T47D (cell line): ENCODE measurements around the gene FNDC8.

DNA sequence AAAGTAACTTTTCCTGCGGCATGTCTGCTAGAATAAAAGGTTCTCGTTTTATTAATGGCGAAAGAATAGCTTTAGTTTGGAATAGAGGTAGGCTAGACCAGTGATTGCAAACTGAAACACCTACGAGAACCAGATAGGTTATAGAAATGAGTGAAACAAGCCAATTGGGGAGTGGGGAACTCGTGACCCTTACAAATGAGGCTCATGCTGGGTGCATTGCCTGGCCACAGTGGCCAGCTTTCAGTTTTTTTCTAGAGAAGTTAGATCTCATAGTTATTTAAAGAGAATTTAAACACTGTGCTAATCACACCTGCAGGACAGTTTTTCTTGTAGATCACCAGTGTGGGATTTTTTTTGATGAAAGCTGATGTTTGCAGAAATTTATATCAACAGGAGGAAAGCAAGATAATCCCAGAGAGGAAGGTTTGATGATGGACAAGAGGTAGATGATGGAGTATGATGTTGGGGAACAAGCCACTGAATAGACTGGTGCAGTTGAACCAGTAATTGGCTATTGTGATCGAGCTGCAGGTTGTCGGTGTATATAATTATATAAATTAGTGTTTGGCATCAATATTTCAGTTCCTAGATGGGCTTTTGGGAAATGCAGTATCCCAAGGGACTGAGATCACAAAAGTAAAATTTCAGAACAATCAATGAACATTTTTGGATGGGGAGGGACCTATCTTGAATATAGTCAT lies 36.5 kb downstream of the ZNF207 start:
- RRBS: no CpG with 5 or more reads among the region's 7 CpGs

- RRBS: no CpG with 5 or more reads among the region's 2 CpGs
These were observed 4.4 kb upstream of the CDK5R1 start for GRCh38 chr17:32482387-32482792.

- RRBS: no CpG with 5 or more reads among the region's 13 CpGs
These were observed 34.3 kb downstream of the CDK5R1 start for GRCh38 chr17:32520856-32521733.

DNA sequence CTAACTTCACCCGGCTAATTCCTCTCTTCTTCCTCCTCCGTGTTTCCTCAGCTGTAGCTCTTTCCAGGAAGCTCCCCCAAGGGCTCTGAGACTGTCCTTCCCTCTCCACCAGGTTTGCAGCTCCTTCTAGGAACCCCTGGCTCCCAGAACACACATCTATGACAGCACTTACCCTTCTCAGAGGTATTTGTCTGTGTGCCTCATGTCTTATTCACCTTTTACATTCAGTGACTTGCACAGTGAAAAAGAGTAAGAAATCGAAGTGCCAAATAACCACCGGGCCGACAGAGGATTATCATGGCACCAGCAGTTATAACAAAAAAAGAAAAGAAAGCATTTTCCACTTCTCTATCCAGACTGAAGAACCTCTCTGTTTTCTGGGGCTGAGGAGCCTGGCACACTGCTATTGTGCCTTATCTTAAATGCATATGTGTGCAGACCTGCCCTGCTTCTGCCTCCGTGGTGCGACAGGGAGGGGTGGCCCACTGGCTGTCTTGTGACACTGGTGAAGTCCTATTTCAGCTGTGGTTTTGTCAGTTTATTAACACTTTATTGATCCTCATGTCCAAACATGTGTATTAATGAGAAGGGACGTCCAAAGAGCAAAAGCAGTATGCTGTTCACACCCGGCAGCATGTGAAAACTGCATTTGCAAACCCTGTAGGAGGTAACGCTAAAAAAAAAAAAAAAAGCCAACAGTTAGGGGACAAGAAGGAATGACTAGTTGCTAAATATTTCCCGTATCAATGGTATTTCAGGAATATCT lies 55.3 kb downstream of the CDK5R1 start:
- RRBS: no CpG with 5 or more reads among the region's 11 CpGs

GRCh38 chr17:32621135-32622340 lies 134.7 kb downstream of the CDK5R1 start:
- RRBS: no CpG with 5 or more reads among the region's 9 CpGs

DNA sequence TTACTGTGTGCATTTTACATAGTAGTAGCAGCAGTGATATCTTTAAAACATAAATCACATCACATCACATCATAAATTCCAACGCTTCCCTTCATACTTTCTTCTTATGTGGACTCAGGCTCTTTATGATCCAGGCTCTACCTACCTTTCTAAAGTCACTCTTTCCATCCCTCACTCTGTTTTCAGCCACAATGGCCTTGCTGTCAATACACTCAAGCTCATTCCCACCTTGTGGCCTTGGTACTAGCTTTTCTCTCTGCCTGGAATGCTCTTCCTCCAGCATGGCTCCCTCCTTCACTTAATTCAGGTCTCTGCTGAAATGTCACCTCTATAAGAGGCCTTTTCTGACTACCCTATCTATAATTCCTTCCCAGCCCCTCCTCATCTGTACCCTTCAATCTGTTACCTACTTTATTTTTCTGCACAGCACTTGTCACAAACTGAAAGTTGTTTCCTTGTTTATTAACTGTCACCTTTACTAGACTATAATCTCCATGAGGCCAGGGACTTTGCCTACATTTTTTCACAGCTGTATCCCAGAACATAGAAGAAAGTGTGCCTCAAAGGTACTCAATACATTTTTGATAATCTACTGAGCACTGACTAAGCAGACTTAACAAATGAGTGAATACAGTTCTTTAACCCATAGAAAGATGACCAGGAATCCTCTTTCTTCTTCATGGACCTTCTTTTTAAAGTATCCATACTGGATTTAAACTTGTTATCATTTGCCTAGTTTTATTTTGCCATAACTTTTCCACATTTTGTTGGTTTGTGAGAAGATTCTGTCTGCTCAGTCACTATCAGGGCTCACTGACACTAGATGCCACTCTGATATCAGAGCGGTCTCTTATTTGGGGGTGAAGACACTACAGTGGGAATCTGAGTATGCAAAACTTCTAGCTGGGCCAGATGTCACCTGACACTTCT lies 132.7 kb downstream of the MYO1D start:
- RRBS: no CpG with 5 or more reads among the region's 2 CpGs

GRCh38 chr17:32806687-32807026 lies 70.3 kb downstream of the MYO1D start:
- RRBS: no CpG with 5 or more reads among the region's 2 CpGs

DNA sequence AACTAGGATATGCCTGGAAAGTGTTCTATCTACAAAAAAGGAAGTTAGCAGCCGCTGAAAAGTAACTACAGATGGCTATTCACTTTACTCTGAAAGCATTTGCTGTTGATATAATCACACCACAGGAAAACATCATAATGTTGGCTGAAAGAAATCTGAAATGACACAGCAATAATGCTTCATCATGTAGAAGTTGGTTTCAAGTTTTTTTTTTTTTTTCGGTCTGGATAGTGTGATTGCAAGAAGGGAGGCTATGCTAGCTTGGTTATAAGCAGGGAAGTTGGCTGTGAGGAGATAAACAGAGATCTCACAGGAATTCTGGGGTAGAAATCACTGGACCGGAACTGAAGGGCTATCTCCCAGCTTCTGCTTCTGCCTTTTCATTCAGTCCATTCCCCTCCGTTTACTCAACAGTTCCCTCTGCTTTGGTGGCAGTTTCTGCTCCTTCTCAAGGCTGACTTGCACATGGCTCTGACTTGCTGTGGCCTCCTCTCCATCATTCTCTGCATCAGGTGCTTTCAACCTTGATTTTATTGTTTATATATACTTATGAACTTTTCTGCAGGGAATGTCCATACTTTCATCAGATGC lies 57.8 kb downstream of the MYO1D start:
- RRBS: no CpG with 5 or more reads among the region's 4 CpGs

DNA sequence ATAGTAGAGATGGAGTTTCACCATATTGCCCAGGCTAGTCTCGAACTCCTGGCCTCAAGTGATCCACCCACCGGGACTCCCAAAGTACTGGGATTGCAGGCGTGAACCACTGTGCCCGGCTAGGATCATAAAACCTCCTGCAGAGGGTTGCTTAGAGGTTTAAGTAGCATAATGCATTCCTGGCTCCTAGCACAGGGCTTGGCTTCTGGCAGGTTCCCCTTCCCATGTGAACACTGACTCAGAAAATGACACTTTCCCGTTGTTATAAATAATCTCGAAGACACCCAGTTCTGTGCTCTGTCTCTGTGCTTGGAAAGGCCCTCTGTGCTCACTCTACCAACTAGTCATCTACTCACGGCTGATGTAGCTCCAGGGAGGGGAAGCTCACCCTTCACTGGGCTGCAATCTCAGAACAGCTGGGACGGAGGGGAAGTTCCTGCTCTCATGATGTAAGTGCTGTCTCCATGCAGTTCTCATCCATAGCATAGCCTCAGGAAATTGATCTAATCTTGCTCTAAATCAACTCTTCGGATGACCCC lies 230.4 kb upstream of the ASIC2 start:
- RRBS: 3% methylated on average over 2 of the region's 9 CpGs

DNA sequence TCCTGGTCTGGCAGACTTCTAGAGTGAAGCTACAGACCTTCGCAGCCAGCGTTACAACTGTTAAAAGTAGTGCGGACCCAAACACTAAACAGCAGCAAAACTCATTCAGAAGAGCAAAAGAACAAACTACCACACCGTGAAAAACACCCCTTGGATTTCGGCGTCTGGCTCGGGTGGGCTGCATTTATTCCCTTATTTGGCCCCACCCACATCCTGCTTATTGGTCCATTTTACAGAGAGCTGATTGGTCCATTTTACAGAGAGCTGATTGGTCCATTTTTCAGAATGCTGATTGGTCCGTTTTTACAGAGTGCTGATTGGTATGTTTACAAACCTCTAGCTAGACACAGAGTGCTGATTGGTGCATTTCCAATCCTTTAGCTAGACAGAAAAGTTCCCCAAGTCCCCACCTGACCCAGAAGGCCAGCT lies 286.6 kb upstream of the ASIC2 start:
- RRBS: no CpG with 5 or more reads among the region's 8 CpGs

- RRBS: no CpG with 5 or more reads among the region's 3 CpGs
These were observed 271.0 kb upstream of the CCL2 start for GRCh38 chr17:33984095-33984428.

GRCh38 chr17:34601225-34601732 lies 21.9 kb downstream of the TMEM132E start:
- RRBS: no CpG with 5 or more reads among the region's 3 CpGs

DNA sequence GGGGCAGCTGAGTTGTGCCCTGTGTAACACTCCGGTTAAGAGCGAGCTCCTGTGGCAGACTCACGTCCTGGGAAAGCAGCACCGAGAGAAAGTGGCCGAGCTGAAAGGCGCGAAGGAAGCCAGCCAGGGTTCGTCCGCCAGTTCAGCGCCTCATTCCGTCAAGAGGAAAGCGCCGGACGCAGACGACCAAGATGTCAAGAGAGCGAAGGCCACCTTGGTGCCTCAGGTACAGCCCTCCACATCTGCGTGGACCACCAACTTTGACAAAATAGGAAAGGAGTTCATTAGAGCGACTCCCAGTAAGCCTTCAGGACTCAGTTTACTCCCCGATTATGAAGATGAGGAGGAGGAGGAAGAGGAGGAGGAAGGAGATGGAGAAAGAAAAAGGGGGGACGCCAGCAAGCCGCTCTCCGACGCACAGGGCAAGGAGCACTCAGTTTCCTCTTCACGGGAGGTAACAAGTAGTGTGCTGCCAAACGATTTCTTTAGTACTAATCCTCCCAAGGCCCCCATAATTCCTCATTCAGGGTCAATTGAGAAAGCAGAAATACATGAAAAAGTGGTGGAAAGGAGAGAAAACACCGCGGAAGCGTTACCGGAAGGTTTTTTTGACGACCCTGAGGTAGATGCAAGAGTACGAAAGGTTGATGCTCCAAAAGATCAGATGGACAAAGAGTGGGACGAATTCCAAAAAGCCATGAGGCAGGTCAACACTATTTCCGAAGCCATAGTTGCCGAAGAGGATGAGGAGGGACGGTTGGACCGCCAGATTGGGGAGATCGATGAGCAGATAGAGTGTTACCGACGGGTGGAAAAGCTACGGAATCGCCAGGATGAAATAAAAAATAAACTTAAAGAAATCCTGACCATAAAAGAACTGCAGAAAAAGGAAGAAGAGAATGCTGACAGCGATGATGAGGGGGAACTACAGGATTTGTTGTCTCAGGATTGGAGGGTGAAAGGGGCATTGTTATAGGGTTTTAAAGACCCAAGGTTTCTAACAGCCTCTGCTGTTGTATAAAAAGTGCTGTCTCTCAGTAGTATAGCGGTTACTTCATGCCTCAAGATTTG lies 705 bp downstream of the ZNF830 start:
- RRBS: no CpG with 5 or more reads among the region's 43 CpGs

DNA sequence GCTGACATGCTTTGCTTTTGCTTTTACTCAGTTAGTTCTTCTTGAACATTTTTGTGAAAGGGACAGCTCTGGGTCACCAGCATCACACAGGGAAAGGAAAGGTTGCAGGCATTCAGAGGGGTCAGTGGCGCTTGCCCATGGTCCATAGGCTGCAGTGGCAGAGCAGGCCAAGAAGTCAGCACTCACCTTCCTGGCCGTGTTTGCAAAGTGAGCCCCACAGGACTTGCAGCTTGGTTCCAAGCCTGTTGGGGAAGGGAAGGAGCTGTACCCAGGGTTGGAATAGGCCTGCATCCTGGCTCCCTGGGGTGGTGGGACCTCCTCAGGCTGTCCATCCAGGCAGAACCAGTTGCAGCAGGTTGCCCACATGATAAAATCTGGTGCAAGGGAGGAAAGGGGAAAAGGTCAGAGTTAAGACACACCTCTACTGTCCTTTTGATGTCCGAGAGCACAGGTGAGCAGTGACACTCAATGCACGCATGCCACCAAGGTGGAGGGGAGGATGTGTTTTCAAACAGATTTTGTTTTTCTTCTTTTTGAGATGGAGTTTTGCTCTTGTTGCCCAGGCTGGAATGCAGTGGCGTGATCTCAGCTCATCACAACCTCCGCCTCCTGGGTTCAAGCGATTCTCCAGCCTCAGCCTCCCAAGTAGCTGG lies 37.2 kb downstream of the RFFL start:
- RRBS: no CpG with 5 or more reads among the region's 7 CpGs

- RRBS: no CpG with 5 or more reads among the region's 4 CpGs
These were observed 3.5 kb downstream of the RFFL start for GRCh38 chr17:35059898-35060459.

GRCh38 chr17:35088938-35089607 lies 25.6 kb upstream of the RFFL start:
- RRBS: under 1% methylated on average over 51 of the region's 81 CpGs

DNA sequence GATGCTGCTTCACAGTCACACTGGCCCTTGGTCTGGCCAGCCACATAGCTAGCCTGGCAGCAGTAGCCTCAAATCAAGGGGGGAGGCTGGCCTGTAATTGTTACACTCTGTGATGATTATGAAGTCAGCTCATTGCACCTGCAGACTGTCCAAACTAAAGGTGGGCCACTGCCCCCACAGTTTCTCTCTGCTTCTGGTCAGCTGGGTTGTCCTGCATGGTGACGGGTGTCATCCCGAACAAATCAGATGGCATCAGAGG lies at the start of gene FNDC8:
FNDC8 (plus strand) TSS at position 168 of the 259 bp plus-strand sequence.
- RRBS: no CpG with 5 or more reads among the region's 2 CpGs

DNA sequence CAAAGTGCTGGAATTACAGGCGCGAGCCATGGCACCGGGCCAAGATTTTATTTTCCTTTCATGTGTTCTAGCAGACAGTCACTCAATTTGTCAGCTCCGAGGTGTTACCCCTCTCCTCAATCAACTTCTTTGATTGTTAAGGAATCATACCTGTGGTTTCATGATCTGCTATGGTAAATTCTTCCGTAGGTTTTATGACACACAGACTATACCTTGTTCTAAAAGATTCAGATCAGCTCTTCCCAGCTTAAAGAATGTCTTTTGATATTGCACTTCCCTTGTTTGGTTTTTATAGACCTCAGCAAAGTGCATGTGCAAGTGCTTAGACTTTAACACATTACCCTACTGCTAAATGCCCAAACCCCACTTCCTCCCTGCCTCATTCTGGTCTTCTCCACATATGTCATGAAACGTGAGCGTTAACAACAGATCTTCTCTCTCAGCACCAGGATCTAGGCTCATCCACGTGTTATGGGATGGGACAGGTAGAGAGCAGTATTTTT lies 13.1 kb downstream of the UNC45B start:
- RRBS: no CpG with 5 or more reads among the region's 8 CpGs

DNA sequence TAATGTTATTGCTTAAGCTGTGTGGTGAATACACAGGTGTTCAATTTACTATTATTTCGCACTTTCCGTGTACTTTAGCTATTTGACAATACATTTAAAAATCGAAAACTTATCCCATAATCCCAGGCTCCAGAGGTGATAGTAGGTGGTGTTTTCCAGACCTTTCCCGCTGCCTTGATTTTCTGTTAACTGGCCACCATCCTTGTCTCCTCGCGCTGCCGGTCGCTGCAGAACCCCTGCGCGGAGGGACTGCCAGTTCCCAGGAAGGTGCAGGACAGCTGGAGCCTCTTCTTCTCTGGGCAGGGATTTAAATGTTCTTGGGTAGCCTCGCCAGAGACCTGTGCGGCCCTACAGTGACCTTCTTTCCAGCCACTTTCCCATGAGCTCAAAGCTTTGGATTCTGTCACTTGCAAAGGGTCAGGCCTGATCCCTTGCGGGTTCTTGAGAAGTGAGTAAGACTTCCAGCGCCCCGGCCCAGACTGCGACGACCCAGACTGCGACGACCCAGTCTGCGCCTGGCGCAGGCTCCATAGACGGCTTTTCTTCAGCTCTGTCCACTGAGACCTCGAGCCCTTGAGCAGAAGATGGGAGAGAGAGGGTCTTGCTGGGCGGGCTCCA lies 1.4 kb upstream of the SLFN5 start:
- RRBS: no CpG with 5 or more reads among the region's 24 CpGs

DNA sequence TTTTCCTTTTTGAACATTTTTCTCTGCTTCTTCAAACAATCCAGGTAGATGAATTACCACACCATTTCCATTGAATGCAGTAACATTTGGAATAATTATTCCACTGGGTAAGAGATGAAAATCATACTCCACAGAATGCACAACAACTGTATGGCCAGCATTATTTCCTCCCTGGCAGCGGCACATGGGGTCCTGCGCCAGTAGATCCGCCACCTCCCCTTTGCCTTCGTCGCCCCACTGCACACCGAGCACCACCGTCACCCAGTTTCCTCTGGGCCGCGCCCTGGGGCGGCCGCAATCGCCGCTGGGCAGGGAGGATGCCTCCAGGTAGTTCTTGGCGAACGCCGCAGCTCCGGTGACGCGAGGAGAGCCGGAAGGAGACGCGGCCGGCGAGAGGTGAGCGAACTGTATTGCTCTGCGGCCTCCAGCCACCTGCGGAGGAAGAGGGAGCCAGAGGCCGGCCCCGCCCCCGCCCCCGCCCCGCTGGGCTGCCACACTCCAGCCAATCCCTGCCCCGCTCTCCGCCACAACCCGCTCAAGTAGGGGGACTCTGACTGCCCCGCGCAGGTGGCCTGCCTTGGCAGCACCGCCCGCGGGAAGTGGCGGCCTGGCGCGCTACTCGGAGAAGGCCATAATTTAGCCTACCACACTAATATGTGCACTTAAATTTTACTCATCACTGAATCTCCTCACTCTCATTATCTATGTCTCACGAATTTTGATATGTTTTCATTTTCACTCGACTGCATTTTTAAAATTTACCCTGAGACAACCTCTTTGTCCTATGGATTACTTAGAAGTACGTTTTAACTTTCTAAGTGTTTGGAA lies 11.9 kb upstream of the SLFN13 start:
- RRBS: 5% methylated on average over 4 of the region's 47 CpGs